Measurements from ENCODE around the genes M6PR and KLRF1.

DNA sequence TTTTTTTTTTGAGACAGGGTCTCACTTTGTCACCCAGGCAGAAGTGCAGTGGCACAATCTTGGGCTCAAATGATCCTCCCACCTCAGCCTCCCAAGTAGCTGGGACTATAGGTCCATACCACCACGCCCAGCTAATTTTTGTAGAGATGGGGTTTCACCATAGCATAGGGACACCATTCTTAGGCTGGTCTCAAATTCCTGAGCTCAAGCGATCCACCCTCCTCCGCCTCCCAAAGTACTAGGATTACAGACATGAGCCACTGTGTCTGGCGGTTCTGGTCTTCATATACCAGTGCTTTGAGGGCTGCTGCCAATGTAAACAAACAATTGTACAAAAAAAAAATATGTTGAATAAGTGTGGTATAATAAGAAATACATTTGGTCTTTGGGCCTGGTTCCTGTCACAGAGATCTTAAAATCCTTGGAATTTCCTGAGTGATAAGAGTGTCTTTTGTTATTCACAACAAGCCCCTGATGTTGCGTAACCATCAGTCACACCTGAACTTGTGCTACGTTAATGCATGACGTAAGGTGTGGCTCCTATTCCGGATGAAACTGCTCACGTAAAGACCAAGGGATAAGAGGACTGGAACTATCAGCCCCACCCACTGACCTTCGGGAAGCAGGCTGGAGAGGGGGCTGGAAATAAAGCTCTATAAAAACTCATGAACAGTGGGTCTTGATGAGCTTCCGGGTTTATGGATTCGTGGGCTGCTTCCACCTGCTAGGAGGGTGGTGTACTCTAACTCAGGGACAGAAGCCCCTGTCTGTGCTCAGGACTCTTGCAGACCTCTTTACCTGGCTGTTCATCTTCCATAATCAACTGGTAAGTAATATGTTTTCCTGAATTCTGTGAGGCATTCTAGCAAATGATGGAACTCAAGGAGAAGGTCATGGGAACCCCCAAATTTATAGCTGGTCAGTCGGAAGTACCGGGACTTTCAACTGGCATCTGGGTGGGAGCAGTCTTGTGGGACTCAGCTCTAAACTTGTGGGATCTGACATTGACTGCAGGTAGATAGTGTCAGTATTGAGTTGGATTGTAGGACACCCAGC, 16.5 kb upstream of the RIMKLB start:
- PRO-cap: unidirectional peak, plus-strand start at position 608 of the sequence

DNA sequence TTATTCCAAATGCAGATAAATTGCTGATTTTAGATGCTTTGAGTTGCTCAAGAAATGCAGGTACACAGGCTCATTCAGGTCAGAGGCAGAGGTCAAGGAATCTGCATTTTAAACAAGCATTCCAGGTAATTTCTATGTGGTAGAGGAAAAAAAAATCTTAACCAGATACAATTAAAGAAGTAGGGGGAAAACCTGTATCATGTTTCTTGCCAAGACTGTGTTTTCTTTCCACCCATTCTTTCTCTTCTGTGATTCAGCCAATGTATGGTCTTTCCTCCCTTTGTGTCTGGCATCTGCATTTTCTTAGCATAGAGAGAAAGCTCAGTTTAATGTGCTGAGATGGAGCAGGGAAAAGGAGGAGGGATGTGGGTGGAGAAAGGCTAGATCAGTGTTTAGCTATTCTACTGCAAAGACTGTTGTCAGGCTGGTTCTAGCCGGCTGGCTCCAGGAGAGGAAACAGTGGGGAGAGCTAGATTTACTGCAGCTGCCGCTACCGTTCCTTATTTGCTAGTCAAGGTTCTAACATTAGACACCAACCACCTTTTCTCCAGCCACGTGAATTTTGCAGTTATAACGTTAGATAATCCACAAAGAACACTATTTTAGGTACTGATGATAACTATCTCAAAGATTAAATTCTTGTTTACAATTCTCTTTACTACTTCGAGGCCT, 5.3 kb upstream of the RIMKLB start:
- PRO-cap: bidirectional peak, plus-strand start at position 501 of the sequence, minus-strand start at position 390 of the sequence

DNA sequence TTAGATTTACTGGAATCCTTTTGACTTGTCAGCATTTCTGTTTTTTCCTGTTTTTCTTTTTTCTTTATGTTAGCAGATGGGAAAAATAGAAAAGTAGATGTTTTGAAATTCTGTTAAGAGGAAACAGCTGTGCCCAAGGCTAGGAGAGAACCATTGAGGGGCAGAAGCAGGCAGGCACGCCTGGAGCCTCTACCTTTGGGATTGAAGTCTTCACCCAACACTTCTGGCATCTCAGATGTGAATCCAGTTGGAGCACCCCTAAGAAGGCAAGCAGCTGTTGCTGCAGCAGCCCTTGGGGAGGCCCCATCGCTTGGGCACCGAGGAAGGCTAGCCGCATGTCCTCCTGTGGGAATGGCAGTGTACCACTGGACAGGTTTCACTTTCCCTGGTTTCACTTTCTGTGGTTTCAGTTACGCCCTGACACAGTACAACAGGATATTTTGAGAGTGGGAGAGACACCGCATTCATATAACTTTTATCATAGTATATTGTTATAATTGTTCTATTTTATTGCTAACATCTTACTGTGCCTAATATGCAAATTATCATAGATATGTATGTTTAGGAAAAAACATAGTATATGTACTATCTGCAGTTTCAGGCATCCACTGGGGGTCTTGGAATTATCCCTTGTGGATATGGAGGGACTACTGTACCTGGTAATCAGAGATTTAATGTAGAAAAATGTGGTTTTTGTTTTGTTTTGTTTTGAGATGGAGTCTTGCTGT, 11.7 kb downstream of the RIMKLB start:
- PRO-cap: unidirectional peak, minus-strand start at position 361 of the sequence

DNA sequence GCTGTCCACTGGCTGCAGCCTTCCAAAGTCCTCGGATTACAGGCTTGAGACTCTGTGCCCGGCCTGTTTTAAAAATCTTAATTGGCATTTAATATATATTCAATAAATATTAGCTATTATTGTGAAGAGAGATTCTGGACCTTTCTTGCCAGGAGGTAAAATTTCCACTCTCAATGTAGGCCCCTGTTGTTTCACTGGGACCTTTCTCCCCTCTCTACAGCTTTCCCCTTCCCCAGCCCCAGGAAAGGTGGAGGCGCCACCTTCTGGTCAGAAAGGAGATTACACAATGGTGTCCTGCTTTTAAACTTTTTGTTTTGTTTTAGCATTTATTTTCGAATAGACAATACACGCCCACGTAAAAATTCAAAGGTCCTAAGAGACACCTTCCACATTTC, 23.8 kb upstream of the PHC1 start:
- PRO-cap: no peak

- PRO-cap: unidirectional peak, minus-strand start at chr12:8949410; bidirectional peak, plus-strand start at chr12:8950044, minus-strand start at chr12:8949652
Observed at GRCh38 chr12:8949118-8950243, at the start of gene M6PR. M6PR (minus strand) TSS chr12:8949645.

DNA sequence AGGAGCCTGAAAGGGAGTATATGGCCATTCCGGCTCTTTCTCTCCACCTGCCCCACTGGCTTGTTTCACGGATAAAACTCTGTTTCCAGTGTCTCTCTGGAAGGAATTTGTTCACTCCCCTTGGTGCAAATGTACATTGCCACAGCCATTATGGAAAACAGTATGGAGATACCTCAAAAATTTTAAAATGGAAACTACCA, 23.3 kb downstream of the A2M start:
- PRO-cap: no peak

- PRO-cap: no peak
Observed at GRCh38 chr12:9113877-9114414, 1.8 kb downstream of the A2M start.

DNA sequence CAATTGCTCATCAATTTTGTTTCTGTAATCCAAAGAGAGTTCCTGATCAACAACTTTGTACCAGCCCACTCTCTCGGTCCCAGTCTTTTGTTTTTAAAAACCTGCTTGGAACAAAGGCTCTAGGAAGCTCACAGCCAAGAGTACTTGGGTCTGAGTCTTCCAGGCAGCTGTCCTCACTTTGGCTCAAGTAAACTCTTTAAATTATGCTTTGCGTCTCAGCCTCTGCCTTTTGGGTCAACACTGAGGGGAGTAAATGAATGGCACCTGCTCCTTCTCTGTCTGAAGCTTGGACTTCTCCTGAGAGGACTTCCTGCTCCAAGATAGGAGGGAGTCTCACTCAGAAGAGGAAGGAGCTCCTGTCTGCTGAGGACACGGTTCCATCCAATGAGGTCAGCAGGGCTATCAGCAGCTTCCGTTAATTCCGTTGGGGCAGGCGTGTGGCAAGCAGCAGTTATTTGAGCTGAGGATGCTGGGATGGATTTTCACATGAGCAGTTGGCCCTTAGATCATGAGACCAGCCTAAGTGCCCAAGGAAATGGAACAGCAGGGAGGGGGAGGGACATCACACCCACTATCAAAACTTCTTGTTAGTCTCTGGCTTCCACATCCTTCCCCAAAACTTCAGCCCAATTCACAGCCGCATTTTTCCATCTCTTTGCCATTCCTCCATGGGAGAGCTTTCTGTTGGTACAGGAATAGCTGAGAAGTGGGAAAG, 158.9 kb upstream of the PZP start:
- PRO-cap: no peak

DNA sequence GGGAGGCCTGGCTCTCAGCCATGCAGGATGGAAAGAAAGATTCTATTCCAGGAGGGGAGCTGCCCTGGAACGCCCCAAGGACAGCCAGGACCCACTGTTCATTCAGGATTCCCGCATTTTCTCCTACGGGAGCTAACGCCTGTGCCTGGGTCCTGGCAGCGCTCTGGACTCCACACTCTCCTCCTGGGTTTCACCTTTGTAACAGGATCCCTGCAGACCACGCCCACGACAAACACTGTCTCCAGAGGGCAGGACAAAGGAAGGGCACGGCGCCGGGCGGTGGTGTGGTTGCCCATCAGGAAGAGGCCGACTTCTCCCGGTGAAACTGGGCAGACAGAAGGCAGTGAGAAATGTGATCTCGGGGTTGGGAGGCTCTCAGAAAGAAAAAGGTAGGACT, 189.3 kb downstream of the KLRB1 start:
- PRO-cap: no peak

- PRO-cap: no peak
Observed at GRCh38 chr12:9570485-9571046, 37.1 kb downstream of the KLRB1 start.

DNA sequence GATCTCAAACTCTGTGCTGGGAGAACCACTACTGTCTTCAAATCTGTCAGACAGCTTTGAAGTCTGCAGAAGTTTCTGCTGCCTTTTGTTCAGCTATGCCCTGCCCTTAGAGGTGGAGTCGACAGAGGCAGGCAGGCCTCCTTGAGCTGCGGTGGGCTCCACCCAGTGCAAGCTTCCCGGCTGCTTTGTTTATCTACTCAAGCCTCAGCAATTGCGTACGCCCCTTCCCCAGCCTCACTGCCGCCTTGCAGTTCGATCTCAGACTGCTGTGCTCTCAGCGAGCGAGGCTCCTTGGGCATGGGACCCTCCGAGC, 25.0 kb upstream of the KLRB1 start:
- PRO-cap: no peak

DNA sequence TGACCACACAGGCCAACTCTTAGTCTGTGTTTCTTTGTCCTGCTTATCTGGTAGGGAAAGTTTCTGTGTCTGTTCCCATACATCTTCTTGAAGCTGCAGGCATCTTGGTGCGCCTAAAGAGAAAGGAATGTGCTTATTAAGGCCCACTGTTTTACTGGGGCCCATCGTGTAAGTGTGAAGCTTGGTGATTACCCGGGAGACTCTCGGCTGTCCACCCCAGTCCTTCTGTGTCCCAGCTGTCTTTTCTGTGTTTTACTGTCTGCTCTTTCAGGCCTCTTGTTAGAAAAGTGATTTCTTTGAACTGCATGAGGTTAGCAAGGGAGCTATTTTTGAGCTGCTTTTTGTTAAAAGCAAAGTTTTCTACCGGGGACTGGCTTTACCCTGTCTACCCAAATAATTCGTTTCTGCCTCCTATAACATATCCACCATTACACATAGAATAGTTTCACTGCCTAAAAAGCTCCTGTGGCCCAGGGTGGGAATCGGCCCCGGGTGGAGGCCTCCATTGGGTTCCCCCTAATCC, 22.2 kb upstream of the CLEC2D start:
- PRO-cap: no peak

DNA sequence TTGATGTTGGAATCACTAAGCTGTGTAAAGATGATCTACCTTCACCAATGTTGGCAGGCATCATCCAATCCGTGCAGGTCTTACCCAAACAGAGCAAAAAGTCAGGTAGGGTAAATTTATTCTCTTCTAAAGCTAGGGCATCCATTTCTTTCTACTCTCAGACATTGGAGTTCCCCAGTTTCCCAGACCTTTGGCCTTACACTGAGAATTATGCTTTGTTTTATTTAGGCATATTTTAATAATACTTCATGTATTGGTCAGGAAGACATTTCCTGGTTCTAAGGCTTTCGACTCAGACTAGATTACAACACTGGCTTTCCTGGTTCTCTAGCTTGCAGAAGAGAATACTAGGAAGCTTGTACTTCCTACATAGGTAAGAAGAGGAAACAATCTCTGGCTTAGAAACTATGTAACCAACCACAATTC, 30.3 kb downstream of the CLEC2D start:
- PRO-cap: no peak

GRCh38 chr12:9702057-9702851, 32.7 kb downstream of the CLEC2D start:
- PRO-cap: no peak

- PRO-cap: no peak
Observed at GRCh38 chr12:9718249-9718518, 42.5 kb downstream of the CD69 start.

DNA sequence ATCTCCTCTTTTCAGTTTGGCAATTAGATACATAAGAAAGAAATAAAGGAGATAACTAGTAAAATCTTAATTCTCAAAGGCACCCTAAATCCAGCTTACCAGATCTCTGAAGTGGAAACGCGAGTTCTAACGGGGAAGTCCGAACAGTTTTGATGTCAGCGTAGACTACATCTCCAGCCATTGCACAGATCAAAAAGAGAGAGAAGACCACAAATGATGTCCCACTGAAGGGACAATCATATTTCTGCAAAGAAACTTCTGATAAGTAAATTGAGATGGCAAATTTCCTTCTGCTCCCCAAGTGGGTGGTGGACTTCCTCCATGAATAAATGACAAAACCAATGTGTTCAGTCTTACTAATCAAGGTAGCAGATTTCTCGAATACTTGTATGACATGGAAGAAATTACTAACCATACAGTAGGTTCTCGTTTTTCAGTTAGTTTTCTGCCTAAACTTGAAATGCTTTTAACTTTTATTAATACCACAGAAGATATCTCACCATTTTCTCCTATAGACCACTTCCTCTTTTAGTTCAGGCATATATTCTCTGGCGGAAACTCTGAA, 27.8 kb downstream of the CD69 start:
- PRO-cap: no peak

GRCh38 chr12:9827226-9827523, at the start of gene KLRF1:
KLRF1 (plus strand) TSS chr12:9827481.
- PRO-cap: no peak

- PRO-cap: no peak
Observed at GRCh38 chr12:9849070-9849719, 20.0 kb downstream of the CLEC2B start.

DNA sequence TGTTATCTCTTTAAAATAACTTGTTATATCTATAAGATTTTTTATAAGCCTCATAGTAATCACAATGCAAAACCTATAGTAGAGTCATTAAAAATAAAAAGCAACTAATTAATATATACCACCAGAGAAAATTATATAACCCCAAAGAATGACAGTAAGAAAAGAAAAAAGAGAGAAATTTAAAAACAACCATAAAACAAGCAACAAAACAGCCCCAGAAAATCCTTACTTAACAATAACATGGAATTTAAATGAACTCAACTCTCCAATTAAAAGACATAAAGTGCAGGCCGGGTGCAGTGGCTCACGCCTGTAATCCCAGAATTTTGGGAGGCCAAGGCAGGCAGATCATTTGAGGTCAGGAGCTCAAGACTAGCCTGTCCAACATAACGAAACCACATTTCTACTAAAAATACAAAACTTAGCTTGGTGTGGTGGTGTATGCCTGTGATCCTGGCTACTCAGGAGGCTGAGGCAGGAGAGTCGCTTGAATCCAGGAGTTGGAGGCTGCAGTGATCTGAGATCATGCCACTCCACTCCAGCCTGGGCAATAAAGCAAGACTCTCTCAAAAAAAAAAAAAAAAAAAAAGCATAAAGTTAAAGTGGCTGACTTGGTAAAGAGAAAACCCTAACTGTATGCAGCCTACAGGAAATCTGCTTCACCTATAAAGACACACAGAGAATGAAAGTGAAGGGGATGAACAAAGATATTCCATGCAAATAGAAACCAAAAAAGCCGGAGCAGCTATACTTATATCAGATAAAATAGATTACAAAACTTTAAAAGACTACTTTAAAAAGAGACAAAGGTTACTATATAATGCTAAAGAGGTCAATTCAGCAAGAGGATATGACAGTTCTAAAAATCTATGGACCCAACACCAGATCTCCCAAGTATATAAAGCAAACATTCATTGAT, 4.3 kb downstream of the CLEC2B start:
- PRO-cap: no peak

GRCh38 chr12:10100765-10101252, 2.0 kb upstream of the CLEC1A start:
- PRO-cap: no peak